Sternocleidomastoid (tissue), 1 donor: Measurements from ENCODE around the genes GARNL3, RPL12, CFAP157 and CDK9.

DNA sequence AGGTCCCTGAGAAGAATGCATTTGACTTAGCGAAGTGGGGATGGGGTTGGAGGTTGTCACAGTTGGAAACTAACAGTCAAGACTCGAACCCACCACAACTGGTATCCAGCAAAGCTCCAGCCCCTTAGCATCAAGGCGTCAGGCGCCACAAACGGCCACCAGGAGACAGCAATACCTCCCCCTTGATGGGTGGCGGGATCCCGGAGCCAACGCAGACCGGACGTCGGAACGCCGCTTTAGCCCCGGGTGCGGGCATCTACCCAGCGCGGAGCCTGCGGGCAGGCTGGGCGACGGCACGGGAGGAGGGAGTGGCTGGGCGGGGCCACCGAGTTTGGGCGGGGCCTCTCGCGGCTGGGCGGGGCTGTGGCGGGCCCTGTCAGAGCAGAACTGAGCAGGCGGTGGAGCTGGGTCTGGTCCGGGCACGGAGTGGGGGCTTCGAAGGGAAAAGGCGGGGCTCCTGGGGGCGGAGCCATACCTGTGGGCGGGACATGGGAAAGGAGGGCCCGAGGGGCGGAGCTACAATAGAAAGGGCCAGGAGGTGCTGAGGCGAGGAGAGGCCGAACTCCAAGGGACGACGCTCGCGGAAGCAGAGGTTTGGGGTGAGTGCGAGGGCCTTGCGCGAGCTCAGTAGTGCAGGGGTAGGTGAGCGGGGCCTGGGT, 40.4 kb upstream of the GARNL3 start:
- PRO-cap = bidirectional peak, plus-strand start at position 534 of the sequence, minus-strand start at position 285 of the sequence

DNA sequence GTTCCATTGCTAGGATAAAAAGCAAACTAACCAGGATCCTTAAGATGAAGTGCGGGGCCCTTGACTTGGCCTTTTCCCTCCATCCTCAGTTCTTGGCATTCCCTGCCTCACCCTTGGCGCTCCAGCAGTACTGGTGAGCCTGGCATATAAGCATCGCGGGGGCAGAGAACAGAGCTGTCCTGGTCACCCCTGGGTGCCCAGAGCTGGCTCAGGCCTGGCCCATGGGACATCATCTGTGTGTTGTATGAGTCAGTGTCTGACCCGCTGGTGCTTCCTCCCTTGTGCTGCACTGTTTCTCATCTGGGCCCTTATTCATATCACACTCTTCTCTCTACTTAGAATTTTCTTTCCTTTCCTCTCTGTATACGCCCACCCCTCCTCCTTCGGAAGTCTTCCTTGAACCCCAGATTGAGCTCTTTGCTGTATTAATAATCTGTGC, 38.3 kb upstream of the GARNL3 start:
- PRO-cap = no peak

DNA sequence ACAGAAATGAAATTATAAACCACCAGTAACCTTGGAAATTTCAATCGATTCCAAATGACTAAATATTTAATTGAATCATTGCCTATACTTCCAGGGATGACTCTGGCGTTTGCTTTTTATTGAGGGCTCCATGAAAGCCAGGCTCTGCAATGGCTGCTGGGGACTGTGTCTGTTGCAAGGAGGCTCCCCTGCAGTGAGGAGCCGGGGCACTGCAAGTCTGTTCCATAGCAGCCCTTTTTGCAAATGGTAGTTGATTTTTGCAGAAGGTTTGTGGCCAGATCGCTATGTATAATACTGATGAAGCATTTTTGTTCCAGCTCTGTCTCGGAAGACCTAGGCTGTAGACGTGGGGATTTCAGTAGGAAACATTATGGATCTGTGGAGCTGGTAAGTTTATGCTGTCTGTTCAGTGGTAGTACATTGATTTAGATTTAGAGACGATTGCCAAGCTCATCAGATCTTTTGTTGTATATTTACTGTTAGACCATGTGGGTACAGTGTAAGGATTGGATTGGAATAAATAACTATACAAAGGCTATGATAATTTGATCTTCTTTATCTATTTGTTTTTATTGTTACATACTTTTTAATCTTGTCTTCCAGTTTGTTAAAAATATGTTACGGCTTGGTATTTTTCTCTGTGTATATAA, at the start of gene GARNL3:
Gene GARNL3 (plus strand): TSS at position 140 of the 650 bp plus-strand sequence.
- PRO-cap = no peak

- PRO-cap = no peak
These were observed 43.1 kb upstream of the SLC2A8 start for GRCh38 chr9:127353759-127354428.

DNA sequence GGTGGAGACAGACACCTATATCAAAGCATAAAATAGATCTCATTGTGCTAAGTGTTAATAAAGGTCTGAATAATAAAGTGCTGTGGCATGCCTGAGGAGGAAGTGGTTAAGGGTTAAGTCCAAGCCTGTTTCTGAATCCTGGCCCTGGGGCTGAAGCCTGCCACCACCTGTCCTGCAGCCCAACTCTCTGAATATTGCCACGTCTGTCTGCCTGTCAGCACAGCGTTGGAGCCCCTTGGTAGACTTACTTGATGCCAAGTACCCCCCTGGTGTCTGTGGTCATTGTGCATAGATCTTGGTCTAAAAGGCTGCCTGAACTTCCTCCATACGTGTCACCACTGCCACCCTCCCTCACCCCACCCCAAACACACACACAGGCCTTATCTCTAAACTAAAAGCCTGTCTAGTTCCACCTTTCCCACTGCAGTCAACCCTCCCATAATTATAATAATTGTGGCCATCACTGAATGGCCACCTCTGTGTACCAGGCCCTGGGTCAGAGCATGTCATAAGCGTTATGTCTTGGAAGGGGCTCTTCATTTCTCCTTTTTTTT, 35.4 kb upstream of the SLC2A8 start:
- PRO-cap = no peak

- PRO-cap = no peak
These were observed 641 bp downstream of the RPL12 start for GRCh38 chr9:127450353-127451177.

DNA sequence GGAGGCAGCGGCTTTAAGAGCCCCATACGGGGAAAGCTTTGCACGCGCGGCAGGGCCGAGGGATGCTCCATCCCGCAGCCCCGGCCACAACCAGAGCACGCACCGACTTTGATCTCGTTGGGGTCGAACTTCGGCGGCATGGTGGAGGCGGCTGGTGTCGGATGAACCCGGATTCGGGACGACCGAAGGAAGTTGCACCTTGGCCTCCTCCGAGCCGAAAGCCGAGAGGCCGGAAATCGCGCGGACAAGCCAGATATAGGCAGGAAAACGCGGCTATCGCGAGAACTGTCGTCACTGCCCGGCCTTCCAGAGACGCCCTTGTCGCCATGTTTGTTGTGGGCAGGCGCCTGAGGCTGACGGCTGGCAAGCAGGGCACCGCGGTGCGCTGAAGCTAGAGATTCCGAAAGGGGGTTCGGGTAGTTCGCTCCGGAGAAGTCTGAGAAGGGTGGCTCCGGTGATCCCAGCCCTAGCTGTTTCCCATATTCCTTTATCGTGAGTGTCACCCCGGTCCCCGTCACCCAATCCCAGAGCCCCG, at the start of gene RPL12:
Gene RPL12 (minus strand): TSS at position 229 of the 535 bp plus-strand sequence.
- PRO-cap = bidirectional peak, plus-strand start at position 333 of the sequence, minus-strand start at position 228 of the sequence

DNA sequence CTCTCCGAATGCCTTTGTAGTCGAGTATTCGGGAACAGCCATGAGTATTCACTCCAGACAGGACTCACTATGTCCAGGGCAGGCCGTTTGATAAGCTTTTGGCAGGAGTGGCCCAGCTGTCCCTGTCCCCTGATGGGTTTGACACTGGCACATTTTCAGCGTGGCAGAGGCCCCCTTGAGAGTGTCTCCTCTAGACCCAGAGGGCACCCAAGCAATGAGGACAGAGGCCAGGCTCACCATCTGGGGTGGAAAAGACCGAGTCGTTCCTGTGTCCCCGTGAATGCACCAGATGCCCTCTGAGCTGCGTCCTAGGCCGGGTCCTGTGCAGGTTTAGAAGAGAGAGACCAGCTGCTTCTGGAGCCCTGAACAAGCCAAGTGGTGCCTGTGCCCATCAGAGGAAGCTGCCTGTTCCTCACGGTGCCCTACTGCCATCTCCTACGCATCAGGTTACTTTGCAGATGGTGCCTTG, 42.3 kb downstream of the LRSAM1 start:
- PRO-cap = no peak

- PRO-cap = no peak
These were observed 55.2 kb downstream of the NIBAN2 start for GRCh38 chr9:127513786-127513985.

GRCh38 chr9:127706485-127707163, at the start of gene CFAP157:
Gene CFAP157 (plus strand): TSS chr9:127706988.
- PRO-cap = unidirectional peak, plus-strand start at chr9:127706988

DNA sequence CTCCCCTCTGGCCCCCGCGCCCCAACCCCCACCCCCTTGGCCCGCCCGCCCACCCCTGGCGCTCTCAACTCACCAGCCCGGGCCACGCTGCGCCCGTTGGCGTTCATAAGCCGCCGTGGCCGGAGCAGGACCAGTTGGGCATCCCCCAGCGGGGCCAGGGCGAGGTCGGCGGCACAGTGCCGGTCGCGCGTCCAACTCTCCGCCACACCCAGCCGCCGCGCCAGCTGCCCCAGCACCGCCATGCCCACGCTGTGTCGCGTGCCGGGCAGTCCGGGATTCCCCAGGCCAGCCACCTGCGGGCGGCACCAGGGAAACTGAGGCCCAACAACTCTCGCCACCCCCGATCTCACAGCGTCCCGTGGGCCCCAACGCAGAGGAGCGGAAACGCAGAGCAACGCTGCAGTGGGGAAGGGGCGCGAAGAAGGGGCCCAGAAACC, 543 bp downstream of the PTRH1 start:
- PRO-cap = no peak

GRCh38 chr9:127785845-127786885, at the start of gene CDK9:
Gene CDK9 (plus strand): TSS chr9:127786034.
- PRO-cap = bidirectional peak, plus-strand start at chr9:127786070, minus-strand start at chr9:127785952

DNA sequence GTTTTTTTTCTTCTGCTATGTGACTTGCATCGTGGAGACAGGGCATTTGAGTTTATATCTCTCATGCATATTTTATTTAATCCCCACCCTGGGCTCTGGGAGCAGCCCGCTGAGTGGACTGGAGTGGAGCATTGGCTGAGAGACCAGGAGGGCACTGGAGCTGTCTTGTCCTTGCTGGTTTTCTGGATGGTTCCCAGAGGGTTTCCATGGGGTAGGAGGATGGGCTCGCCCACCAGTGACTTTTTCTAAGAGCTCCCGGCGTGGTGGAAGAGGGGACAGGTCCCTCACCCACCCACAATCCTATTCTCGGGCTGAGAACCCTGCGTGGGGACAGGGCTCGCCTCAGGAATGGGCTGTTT, 3.7 kb downstream of the CDK9 start:
- PRO-cap = no peak

GRCh38 chr9:127794298-127795204, 8.1 kb upstream of the FPGS start:
- PRO-cap = no peak

GRCh38 chr9:127803462-127804601, 1.1 kb downstream of the FPGS start:
- PRO-cap = bidirectional peak, plus-strand start at chr9:127803972, minus-strand start at chr9:127803815; unidirectional peak, minus-strand start at chr9:127804038

- PRO-cap = no peak
These were observed 7.8 kb downstream of the FPGS start for GRCh38 chr9:127810397-127811060.

GRCh38 chr9:127846281-127847442, 7.8 kb downstream of the ENG start:
- PRO-cap = no peak

DNA sequence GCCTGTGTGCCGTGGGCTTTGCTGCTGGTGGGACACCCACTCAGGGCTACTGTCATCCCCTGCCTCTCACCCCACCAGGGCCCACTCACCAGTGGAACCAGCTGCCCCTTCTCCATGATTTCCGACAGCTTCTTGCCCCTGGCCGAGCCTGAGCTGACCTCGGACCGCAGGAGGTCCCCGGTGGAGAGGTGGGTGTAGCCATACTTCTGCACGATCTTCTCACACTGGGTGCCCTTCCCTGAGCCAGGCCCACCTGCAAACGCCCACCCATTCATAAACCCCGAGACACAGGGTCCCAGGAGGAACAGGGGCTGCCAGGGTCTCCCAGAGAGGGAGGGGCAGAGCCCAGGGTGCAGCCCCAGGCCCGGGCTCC, 4.9 kb downstream of the AK1 start:
- PRO-cap = no peak

- PRO-cap = no peak
These were observed 4.1 kb downstream of the AK1 start for GRCh38 chr9:127873246-127873820.

- PRO-cap = no peak
These were observed 2.6 kb downstream of the AK1 start for GRCh38 chr9:127874818-127875327.